GM19239 (cell line): Measurements from ENCODE around the genes ITGA4, DUSP19 and ZC3H15.

DNA sequence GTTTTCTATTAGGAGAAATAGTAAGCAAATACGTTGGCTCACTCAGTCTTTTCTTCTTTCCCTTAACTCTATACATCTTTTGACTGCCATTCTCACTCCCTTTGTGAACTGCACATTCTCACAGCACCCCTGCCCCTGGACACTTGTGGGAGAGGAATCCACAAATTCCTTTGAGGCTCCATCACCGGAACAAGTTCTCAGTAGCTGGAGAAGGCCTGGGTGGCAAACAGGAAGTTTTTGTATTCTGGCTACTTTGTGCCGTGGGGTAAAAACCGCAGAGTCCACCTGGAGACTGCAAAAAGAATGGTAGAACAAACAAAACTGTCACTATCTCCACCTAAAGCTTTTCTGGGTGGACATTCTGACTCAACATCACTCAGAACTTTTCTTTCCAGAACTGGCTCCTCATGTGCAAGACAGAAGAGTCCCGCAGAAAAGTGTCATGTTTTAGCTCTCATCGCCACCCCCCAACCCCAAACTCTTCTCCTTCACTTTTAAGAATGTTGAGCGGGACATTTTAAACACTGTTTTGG is 964 bp upstream of the UBE2E3 start:
- RRBS, result no CpG with 5 or more reads among the region's 7 CpGs

GRCh38 chr2:181014712-181015187 is 34.3 kb downstream of the UBE2E3 start:
- RRBS, result no CpG with 5 or more reads among the region's 3 CpGs

DNA sequence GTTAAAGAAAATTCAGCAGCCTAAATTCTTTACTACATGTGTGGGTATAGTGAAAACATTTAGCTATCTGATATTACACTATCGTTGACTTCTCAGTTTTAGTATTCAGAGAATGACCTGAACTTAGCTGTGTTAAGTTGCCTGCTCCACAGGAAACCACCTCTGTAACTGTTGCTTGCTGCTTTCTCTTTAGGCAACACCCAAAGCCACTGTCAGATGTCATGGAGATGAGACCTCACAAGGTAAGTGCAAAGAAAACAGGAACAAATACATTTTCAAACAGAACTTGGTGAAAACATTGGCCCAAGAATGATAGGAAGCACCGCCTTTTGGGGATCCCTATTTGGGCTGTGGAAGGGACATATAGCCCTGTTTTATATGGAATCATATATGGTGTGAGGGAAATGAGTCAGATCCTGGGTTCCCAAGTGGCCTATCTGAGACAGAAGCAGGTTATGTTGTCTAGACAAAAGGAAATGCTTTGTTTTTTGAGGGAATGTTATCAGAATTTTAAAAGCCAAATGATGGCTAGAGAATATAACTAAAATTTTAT is 143.4 kb downstream of the UBE2E3 start:
- RRBS, result no CpG with 5 or more reads among the region's 2 CpGs

- RRBS, result no CpG with 5 or more reads among the region's 3 CpGs
Measured at GRCh38 chr2:181309679-181310060, 147.5 kb upstream of the ITGA4 start.

- RRBS, result under 1% methylated on average over 20 of the region's 86 CpGs
Measured at GRCh38 chr2:181456619-181457725, at the start of gene ITGA4. ITGA4 (plus strand) TSS chr2:181457386.

- RRBS, result no CpG with 5 or more reads among the region's 1 CpG
Measured at GRCh38 chr2:181779969-181781113, 100.0 kb upstream of the NEUROD1 start.

GRCh38 chr2:181803883-181804464 is 87.6 kb upstream of the ITPRID2 start:
- RRBS, result no CpG with 5 or more reads among the region's 9 CpGs

GRCh38 chr2:181896780-181897287 is 5.3 kb downstream of the ITPRID2 start:
- RRBS, result no CpG with 5 or more reads among the region's 1 CpG

DNA sequence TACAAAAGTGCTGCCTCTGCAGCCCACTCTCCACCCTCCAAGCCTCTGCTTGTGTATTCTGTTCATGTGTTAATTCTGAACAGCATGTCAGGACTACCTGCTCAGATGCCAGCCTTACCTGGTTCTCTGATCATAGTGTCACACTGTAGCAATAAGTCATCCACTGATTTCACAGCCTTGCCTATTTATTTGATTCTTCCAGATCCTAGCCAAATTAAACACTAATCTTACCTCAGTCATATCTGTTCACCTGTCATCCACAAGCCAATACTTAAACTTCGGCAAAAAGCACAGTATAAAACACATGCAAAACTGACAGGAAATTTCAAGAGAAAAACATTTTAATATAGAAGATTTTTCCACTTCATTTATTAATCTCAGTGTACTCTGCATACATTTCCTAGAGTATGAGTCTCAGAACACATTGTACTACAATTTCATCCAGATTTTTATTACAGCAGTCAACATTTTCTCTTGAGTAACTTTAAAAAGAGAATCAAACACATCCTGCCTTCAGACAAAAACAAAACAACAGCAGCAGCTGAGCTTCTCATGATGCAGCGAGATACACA is 64.9 kb downstream of the PPP1R1C start:
- RRBS, result no CpG with 5 or more reads among the region's 2 CpGs

DNA sequence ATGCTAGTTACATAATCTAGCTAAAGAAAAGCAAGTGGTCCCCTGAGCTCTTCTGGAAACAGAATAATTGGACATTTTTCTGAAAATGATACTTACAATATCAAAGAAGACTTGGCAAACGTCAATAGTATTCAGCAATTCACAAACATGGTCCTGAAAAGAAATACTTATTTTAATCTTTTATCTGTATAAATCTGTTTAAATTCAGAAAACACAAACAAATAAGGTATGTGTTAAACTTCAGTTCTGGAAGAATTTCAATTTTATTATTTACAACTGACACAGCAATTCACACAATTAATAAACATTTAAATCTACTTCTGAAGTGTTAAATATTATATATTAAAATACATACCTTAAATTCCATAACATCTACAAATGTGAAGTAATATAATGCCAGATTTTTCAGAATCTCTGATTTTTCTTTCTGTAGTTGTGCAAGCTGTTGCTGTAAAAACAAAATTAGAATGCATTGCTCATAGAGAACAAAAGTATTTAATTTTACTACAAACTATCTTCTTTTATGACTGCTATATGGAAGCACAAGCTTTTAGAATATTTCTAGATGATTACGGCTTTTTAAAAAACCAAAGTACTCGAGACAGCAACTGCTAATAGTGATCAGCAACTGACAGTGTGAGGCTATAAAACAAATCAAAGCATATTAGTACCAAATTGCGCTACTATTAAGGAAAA is 35.2 kb downstream of the NCKAP1 start:
- RRBS, result no CpG with 5 or more reads among the region's 4 CpGs

- RRBS, result no CpG with 5 or more reads among the region's 23 CpGs
Measured at GRCh38 chr2:183078569-183079458, at the start of gene DUSP19. DUSP19 (plus strand) TSS chr2:183078747.

- RRBS, result no CpG with 5 or more reads among the region's 5 CpGs
Measured at GRCh38 chr2:183089223-183089844, 10.8 kb downstream of the DUSP19 start.

- RRBS, result no CpG with 5 or more reads among the region's 3 CpGs
Measured at GRCh38 chr2:183692067-183692396, 567.8 kb downstream of the NUP35 start.

- RRBS, result 5% methylated on average over 2 of the region's 19 CpGs
Measured at GRCh38 chr2:184597357-184598038, 831 bp upstream of the ZNF804A start.

DNA sequence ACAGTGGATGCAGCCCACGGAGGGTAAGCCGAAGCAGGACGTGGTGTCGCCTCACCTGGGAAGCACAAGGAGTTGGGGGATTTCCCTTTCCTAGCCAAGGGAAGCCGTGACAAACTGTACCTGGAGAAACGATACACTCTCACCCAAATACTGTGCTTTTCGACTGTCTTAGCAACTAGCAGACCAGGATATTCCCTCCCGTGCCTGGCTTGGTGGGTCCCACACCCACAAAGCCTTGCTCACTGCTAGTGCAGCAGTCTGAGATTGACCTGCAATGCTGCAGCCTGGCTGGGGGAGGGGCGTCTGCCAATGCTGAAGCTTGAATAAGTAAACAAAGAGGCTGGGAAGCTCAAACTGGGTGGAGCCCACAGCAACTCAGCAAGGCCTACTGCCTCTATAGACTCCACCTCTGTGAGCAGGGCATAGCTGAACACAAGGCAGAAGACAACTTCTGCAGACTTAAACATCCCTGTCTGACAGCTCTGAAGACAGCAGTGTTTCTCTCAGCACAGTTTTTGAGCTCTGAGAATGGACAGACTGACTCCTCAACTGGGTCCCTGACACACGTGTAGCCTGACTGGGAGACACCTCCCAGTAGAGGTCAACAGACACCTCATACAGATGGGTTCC is 448.5 kb upstream of the FSIP2 start:
- RRBS, result no CpG with 5 or more reads among the region's 10 CpGs

- RRBS, result under 1% methylated on average over 8 of the region's 56 CpGs
Measured at GRCh38 chr2:186485667-186486409, at the start of gene ZC3H15. ZC3H15 (plus strand) TSS chr2:186486260.

GRCh38 chr2:186544218-186544915 is 45.5 kb upstream of the ITGAV start:
- RRBS, result no CpG with 5 or more reads among the region's 3 CpGs

DNA sequence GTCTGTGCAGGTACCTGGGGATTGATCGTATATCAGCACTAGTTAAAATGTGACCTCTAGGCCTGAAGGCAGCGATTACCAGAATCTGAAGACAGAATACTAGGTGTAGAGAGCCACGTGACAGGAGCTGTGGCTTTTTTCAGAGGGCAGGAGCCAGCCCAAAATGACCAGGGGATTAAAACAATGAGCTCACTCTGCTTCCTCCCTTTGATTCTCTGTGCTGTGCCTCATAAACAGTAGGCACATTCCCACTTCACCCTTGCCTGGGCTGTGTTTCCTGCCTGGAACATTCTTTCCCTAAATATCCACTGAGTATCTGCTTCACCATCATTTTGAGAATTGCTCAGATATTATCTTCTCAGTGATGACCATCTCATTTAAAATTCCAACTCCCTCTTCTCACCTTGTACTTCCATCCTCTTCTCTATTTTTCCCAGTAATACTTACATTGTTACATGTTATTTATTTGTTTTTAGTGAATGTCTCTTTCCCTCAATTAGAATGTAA is 15.3 kb downstream of the ITGAV start:
- RRBS, result no CpG with 5 or more reads among the region's 3 CpGs

GRCh38 chr2:186646475-186646952 is 47.3 kb upstream of the FAM171B start:
- RRBS, result no CpG with 5 or more reads among the region's 3 CpGs